Right lobe of liver (tissue), 4 donors: ENCODE data around the gene EFHD1.

GRCh38 chr2:231455711-231456417, 8.4 kb downstream of the NCL start:
- PRO-cap, 4 experiments: no peak in any of the 4 experiments
- RAMPAGE, long total RNA, 2 experiments: no peak in any of the 2 experiments

DNA sequence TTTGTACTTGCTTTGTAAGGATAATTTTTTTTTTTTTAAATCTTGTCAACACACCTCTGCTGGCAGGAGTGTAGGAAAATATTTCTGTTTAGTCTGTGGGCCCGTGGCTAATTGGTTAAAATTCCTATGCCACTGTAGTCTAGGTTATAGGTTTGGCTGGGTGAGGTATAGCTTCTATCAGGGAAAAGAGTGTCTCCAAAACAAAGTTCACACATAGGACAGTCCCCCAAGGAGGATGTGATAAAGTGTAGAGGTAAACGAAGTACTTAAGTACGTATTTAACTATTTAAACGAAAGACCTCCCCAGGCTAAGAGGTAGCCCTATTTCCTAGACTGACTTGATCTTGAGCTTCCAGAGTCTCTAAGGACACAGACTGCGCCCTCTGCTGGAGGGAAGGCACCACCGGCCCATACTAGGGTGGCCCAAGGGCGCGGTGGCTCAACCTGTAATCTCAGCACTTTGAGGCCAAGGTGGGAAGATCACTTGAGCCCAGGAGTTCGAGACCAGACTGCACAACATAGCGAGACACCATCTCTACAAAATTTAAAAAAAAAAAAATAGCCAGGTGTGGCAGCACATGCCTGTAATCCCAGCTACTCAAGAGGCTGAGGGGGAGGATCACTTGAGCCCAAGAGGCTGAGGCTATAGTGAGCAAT, 8.9 kb downstream of the TEX44 start:
- PRO-cap, 4 experiments: no peak in any of the 4 experiments
- RAMPAGE, long total RNA, 2 experiments: no peak in any of the 2 experiments

DNA sequence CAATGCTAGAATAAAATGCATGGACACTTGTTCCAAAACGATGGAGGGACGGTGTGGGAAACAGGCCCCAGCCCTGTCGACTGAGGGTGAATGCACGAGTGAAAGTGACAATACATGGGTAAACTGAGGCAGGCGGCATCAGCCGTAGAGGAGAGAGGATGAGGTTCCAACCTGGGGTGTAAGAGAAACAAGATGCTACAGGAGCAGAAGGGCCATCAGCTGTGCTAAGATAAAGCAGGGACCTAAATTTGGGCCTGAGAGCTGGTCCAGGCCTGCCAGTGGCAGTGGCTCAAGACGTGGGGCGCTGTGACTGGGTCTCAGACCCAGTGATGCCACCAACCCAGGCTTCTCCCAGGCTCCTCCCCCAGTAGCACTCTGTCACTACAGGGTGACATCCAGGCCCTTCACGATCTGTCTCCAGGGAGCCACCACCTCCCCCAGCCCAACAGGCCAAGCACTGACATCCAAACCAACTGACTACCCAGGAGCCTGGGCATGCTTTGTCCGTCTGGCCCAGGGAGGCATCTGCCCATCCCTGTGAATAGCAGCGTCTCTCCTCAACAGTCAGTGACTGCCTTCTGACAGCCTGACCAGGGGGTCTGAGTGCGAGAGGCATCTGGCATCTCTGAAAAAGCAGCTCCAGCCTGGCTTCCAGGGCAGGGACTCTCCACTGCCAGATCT, 12.8 kb downstream of the TEX44 start:
- PRO-cap, 4 experiments: no peak in any of the 4 experiments
- RAMPAGE, long total RNA, 2 experiments: no peak in any of the 2 experiments

DNA sequence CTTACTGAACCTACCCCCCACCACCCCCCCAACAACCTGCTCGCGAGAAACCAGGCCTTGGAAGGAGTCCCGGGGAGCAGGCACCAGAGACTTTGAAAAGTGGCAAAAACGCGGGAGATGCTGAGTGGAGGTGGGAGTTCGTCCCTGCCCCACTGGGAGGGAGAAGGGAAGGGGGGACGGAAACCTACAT, 20.0 kb downstream of the TEX44 start:
- PRO-cap, 4 experiments: no peak in any of the 4 experiments
- RAMPAGE, long total RNA, 2 experiments: no peak in any of the 2 experiments

- PRO-cap, 4 experiments: peak in 1 of 4 experiments; most common minus-strand start chr2:231613681 (in 1)
- RAMPAGE, long total RNA, 2 experiments: no peak in any of the 2 experiments
Measured at GRCh38 chr2:231613253-231613887, 20.7 kb downstream of the TEX44 start.

- PRO-cap, 4 experiments: no peak in any of the 4 experiments
- RAMPAGE, long total RNA, 2 experiments: no peak in any of the 2 experiments
Measured at GRCh38 chr2:231615100-231615349, 22.4 kb downstream of the TEX44 start.

DNA sequence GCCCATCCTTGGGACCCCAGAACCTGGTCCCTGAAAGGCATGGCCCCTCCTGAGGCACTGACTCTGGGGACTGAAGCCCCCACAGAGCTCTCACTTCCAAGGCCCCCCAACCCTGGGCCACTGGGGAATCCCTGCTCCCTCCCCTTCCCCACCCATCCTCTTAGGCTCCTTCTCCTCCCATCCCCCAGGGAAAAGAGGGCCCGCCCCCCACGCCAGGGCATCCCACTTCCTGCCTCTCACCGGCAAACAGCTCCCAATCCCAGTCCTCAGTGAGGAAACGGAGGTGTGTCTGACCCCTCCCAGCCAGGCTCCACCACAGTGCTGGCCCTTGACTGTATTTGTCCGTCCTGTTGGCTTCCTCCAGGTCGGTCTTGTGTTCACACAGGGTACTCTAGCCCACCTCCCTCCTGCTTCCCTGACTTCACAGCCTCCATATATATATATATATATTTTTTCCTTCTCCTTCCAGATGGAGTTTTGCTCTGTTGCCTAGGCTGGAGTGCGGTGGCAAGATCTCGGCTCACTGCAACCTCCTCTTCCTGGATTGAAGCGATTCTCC, 34.9 kb upstream of the PTMA start:
- PRO-cap, 4 experiments: peak in 1 of 4 experiments; most common plus-strand start position 341 of the sequence (in 1); most common minus-strand start position 162 of the sequence (in 1)
- RAMPAGE, long total RNA, 2 experiments: no peak in any of the 2 experiments

GRCh38 chr2:231684805-231685165, 23.5 kb upstream of the PTMA start:
- PRO-cap, 4 experiments: no peak in any of the 4 experiments
- RAMPAGE, long total RNA, 2 experiments: no peak in any of the 2 experiments

DNA sequence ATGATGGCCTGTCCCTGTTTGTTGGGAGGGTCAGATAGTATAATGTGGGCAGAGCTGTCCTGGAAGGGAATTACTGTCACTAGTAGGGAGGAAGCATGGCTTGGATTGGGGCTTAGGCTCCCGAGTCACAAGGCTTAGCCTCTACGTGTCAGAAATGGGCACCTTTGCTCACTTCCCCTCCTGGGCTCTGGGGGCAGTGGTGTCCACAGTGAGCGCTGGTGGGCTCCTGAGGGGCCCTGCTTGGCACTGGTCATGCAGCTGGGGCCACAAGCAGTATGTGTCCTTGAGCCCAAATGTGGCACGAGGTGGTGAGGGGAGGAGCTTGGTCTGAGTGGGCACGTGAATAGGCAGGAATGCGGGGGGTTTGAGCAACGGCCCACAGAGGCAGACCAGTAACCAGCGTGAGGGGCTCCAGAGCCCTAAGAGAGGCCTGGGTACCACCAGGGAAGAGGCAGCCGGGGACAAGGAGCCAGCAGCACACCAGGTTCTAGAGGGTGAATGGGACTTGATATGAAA, 23.0 kb upstream of the PTMA start:
- PRO-cap, 4 experiments: no peak in any of the 4 experiments
- RAMPAGE, long total RNA, 2 experiments: no peak in any of the 2 experiments

DNA sequence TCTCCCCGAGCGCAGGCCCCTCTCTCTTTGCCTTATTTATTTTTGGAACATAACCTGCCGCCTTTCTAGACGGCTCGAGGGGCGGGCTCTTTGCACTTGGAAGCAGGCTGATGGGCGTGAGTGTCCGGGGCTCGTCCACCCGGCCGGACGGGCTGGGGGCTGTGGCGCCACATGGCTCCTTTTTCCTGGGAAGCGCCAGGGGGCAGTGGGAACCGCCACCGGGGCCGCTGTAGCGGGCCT, 2.5 kb downstream of the PTMA start:
- PRO-cap, 4 experiments: peak in 3 of 4 experiments; most common plus-strand start position 87 of the sequence (in 1); most common minus-strand start position 38 of the sequence (in 3)
- RAMPAGE, long total RNA, 2 experiments: no peak in any of the 2 experiments

DNA sequence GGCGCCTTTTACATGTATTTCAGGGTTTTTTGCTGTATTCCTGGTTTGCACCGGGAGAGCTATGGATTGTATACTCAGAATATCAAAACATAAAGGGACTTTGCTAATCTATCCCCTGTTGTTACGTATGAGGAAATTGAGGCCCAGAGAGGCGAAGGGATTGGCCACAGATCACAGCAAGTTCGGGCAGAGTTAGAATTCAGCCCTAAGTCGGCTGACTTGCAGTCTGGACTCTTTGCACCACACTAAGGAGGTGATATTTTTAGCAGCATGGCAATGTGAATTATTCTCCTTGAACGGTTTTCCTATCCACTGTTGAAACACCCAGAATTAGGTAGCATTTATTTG, 866 bp upstream of the PDE6D start:
- PRO-cap, 4 experiments: peak in 2 of 4 experiments; most common plus-strand start position 146 of the sequence (in 1); most common minus-strand start position 84 of the sequence (in 1)
- RAMPAGE, long total RNA, 2 experiments: no peak in any of the 2 experiments

DNA sequence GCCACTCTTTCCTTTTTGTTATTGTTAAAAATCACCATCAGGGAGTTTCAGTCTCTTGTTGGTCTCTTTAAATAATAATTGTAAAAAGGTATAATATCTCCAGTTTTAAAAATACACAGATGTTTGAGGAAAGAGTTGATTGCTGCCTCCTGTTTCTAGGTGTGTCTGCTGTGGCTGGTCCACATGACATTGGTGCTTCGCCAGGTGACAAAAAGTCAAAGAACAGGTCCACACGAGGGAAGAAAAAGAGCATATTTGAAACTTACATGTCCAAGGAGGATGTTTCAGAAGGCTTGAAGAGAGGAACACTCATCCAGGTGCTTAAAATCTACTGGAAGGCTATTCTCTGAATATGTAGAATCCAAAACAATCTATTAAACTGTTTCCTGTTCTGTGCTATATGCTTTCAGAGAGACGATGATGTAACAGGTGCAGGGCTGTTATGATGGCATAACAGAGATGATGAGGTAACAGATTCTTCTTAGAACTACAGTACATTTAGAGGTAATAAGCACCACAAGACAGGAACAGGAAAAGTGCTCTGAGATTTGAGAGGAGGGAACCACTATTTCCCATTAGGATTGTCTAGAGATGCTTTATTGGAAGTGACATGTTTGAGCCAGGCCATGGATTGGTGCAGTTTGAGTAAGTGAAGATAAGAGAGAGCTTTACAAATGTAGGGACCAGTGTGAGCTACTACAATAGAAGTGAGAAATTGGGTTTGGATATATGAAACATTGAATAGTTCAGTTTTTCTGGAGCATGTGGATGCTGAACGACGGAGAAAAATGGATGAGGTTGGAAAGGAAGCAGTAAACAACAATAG, 54.1 kb downstream of the DIS3L2 start:
- PRO-cap, 4 experiments: no peak in any of the 4 experiments
- RAMPAGE, long total RNA, 2 experiments: no peak in any of the 2 experiments

DNA sequence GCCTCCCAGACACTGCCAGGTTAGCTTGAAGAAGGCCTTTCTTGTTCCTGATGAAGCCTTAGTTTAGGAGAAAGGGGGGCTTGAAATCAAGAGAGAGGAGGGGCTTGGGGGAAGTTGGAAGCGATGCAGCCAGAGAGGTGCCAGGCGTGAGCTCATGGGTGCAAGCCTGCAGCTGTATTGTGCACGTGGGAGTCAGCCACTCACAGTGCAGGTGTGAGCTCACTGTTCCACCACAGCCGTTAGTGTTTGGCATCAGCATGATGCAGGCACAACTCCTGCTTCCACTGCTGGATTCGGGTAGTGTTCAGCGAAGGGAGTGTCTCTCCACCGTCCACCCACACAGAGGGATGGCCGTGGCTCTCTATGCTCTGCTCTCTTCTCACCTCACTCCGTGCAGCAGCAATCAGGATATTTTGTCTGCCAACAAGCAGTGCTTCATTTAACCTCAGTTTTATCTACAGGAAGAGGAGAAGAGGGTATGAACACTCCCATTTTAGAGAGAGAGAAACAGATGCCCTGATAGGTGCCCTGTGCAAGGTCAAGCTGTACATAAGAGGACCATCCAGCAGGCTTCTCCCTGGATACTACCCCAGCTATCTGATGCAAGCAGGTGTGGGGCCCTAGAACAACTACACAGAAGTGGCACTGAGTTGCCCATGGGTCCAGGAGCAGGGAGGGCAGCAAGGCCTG, 68.3 kb upstream of the ALPP start:
- PRO-cap, 4 experiments: no peak in any of the 4 experiments
- RAMPAGE, long total RNA, 2 experiments: no peak in any of the 2 experiments

DNA sequence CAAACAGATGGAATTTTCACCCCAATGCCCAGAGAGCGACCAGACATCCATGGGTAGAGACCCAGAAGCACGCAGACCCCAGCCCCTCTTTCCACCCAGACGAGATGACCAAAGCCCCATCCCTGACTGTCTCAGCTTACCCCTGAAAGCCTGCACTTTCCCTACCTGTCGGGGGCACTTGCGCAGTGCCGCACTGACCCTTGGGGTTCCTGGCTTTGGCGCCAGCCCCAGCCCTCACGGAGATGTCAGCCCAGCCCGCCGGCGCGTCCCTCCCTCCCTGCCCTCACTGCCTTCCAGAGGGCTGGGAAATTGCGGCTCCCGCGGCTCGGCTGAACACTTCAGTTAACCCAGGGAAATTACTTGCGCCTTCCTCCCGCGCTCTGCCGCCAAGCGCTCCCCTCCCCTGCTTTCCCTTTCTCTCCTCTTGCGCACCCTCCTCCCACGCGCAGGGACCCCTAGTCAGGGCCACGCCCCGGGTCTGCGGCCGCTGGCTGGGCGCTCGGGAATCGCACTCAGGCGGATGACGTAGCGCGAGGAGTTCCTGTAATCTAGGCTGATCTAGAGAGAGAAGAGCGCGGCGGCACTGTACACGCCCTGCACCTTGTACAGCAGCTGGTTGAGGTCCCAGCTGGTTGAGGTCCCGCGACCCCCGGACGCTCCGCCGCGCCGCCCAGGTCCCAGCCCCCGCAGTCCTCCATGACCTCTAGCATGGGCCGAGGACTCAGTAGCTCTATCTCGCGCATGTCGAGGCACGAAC, 12.1 kb downstream of the ALPG start:
- PRO-cap, 4 experiments: no peak in any of the 4 experiments
- RAMPAGE, long total RNA, 2 experiments: no peak in any of the 2 experiments

DNA sequence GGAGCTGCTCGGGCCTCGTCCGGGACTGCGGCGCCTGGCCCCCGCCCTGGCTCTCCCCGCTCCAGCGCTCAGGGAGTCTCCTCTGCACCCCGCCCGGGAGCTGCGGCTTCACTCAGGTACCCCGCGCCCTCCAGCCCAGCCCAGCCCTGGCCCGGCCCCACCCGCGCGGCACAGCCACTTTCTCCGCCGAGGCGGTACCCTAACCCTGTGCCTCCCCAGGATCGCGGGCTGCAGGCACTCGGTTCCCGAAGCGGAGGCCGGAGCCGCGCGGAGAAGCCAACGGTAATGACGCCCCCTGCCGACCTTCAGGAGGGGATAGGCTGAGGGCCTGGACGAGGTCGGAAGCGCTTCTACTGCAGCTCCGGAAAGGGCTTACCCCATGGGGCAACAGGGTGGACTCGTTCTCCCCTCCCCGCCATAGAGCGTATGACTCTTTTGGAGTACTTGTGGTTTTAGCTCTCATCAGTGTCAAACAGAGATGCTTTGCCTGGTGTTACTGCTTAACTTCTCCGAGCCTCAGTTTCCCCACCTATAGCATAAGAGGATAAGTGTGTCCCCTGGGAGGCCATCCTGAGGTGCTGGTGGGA, 1.8 kb upstream of the CHRND start:
- PRO-cap, 4 experiments: no peak in any of the 4 experiments
- RAMPAGE, long total RNA, 2 experiments: no peak in any of the 2 experiments

DNA sequence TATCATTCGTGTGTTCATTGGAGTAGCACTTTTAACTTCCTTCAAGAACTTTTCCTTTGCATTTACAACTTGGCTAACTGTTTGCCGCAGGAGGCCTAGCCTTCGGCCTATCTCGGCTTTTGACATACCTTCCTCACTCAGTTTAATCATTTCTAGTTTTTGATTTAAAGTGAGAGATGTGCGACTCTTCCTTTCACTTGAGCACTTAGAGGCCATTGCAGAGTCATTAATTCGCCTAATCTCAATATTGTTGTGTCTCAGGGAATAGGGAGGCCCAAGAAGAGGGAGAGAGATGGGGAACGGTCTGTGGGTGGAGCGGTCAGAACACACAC, 724 bp downstream of the TIGD1 start:
- PRO-cap, 4 experiments: no peak in any of the 4 experiments
- RAMPAGE, long total RNA, 2 experiments: no peak in any of the 2 experiments

DNA sequence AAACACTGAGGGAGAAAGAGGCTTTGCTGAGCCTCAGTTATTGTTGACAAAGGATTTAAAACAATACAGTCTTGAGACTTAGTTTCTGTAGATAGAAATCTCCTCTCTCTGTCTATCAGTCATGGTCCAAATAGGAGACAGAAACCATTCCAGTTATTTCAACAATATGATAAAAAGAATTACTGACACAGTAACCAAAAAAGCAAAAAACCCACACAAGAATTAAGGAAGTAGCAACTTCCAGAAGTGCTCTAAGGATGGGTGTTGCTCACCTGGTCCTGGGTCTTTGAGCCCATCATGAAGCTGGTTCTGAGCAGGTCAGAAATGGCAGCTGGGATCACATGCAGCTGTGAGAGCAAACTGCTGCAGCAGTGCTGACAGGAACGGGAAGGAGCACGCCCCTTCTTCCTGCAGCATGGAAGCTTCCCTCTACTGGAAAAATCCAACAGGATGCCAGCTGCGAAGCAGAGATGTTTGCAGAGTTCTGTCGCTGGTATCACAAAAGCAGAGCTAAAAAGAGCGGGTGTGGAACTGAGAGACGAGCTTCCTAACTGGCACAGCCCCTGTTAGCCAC, 33.6 kb downstream of the EIF4E2 start:
- PRO-cap, 4 experiments: no peak in any of the 4 experiments
- RAMPAGE, long total RNA, 2 experiments: no peak in any of the 2 experiments

GRCh38 chr2:232628485-232629522, 4.6 kb upstream of the EFHD1 start:
- PRO-cap, 4 experiments: no peak in any of the 4 experiments
- RAMPAGE, long total RNA, 2 experiments: no peak in any of the 2 experiments

- PRO-cap, 4 experiments: peak in 4 of 4 experiments; most common plus-strand start chr2:232633604 (in 3); most common minus-strand start chr2:232633493 (in 4)
- RAMPAGE, long total RNA, 2 experiments: no peak in any of the 2 experiments
Measured at GRCh38 chr2:232633388-232634398, at the start of gene EFHD1. Gene EFHD1, plus strand, starts transcription at chr2:232633604.

DNA sequence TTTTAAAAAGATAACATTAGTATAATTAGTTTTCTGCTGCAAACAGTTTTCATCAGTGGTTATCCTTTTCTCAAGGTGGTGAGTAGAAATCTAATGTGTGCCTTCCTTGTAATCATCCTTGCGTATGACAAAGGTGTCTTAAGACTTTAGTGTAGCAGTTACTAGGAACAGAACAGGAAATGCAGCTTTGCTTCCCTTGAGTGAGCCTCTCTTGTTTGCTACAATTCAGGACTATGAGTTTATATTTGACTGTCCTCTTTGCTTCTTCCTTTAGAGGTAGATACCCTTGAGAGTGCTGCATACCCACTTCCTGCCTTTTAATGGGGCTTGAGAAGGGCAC, 3.9 kb downstream of the KCNJ13 start:
- PRO-cap, 4 experiments: no peak in any of the 4 experiments
- RAMPAGE, long total RNA, 2 experiments: no peak in any of the 2 experiments